Skeletal muscle tissue (tissue), 7 donors: ENCODE measurements around the genes RAB4B and AXL.

GRCh38 chr19:40530042-40530940, 46.4 kb upstream of the SHKBP1 start:
- PRO-cap, 3 experiments, result no peak in any of the 3 experiments
- RAMPAGE, long total RNA, result no peak
- RRBS, 2 experiments, result 6% methylated on average over 12 of the region's 77 CpGs

GRCh38 chr19:40542209-40542620, 34.5 kb upstream of the SHKBP1 start:
- PRO-cap, 3 experiments, result no peak in any of the 3 experiments
- RAMPAGE, long total RNA, result no peak
- RRBS, 2 experiments, result no CpG with 5 or more reads among the region's 6 CpGs

GRCh38 chr19:40549155-40549533, 27.5 kb upstream of the SHKBP1 start:
- PRO-cap, 3 experiments, result no peak in any of the 3 experiments
- RAMPAGE, long total RNA, result no peak
- RRBS, 2 experiments, result no CpG with 5 or more reads among the region's 34 CpGs

DNA sequence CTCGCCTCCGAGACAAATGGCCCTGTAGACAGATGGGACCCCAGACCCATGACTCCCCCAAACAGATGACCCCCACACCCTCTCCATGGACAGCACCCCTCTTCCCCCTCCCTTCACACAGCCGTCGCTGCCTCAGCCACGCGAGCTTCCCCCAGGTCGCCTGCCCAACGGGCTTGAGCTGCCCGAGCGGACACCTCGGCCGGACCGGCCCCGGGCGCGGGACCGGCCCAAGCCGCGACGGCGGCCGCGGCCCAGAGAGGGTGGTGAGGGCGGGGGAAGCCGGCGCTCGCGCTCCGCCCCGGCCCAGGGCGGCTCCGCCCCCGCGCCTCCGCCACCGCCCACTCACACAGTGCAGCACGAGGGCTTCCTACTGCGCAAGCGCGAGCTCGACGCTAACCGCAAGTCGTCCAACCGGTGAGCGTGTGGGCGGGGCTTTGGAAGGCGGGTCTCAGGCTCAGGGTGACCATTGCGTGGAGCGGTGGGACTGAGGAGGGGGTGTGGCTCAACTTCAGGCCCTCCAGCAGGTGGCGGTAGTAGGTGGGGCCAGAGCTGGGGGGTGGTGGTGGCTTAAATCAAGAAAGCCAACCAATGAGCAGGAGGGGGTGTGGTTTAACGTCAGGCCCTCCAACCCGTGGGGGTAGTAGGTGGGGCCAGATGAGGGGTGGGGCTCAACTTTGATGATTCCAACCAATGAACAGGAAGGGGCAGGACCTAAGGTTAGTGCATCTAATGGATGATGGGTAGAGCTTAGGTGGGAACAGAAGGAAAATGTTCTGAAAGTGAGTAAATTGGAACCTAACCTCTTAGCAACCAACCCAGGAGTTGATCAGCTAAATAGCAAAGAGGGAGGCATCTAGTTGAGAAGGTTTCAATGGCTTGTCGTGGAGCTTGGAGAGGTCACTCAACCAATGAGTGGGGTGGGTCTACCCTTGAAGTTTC, 6.1 kb upstream of the SHKBP1 start:
- PRO-cap, 3 experiments, result peak in 2 of 3 experiments; most common minus-strand start position 212 of the sequence (in 2)
- RAMPAGE, long total RNA, result no peak
- RRBS, 2 experiments, result 2% methylated on average over 22 of the region's 54 CpGs

DNA sequence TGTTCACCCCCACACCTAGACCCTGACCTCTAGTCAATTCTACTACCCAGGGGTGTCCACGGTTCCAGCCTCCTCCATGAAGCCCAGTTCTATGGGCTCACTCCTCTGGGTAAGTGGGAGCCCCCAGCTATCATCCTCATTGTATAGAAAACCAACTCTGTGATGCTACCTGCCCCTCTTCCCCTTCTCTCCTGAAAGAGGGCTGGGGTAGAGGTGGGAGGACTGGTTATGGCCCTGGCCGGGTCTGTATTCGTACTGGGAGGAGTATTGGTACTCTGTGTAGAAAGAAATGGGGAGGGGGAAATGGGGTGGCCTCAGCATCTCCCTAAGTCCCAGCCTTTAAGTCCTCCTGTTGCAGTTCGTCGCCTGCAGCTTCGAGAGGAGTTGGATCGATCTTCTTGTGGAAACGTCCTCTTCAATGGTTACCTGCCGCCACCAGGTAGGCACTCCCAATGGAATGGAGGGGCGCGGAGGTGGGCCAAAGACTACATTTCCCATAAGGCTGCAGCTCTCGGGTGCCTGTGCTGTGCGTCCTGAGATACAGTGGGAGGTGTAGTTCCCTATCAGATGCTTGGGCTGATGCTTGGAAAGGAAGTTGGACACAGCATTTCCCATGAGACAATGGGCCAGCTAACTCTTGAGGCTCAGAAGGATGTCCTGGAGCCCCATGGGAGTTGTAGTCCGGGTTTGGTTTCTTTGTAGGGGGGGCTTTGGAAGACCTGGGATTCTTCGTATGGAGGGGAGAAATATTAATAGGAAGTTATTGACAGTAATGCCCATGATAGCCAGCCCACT, 1.6 kb downstream of the SHKBP1 start:
- PRO-cap, 3 experiments, result no peak in any of the 3 experiments
- RAMPAGE, long total RNA, result no peak
- RRBS, 2 experiments, result no CpG with 5 or more reads among the region's 15 CpGs

- PRO-cap, 3 experiments, result no peak in any of the 3 experiments
- RAMPAGE, long total RNA, result no peak
- RRBS, 2 experiments, result 86% methylated on average over 2 of the region's 17 CpGs; no CpG with 5 or more reads in 1 of the 2 experiments
Observed at GRCh38 chr19:40582608-40583627, 6.2 kb downstream of the SHKBP1 start.

GRCh38 chr19:40592365-40592642, 8.9 kb upstream of the LTBP4 start:
- PRO-cap, 3 experiments, result no peak in any of the 3 experiments
- RAMPAGE, long total RNA, result no peak
- RRBS, 2 experiments, result no CpG with 5 or more reads among the region's 4 CpGs

DNA sequence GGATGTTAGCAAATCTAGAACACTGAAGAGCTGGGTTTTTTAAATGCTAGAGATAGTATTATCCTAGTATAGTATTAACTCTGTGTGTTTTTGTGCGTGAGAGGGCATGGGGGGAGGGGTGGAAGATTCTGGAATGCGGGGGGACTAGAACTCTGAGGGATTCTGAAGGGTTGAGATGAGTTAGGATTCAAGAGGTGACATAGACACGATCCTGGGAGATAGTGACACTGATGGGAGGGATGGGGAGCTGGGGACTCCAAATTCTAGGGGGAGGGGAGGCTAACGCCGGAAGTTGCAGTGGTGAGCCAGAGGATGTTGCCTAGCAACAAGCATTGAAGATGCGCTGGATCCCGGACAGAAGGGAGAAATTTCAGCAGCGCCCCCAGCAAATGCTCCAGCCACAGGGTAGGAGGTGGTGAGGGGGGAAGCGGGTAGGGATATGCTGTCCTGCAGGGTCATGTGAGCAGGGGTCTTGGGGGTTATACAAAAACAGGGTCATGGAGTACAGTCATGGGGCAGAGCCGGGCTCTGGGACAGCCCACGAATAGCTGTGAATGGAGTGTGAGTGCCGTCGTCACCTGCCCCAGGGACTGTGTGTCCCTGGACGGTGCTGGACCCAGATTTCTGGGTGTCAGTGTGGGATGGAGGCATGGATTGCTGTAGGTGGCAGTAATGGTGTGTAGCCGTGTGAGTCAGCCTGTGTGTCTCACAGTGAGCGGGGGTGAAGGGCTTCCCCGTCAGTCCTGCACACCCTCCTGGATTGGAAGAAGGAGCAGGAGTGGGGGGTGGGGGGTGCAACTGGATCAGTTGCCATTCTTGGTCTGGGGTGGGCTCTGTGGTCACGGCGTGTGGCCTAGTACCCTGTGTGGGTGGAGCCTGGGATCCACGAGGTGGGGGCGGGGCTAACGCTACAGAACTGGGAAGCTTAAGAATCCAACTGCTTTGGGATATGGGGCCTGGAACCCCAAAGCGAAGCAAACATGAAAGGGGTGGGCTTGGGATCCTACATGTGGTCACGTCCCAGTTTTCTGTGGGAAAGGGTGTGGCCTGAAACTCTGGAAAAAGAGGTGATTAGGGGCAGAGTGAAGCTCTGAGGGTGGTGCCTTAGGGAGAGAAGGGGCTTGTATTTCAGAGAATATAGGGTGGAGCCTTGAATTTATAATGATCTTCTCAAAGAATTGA, 6.6 kb upstream of the LTBP4 start:
- PRO-cap, 3 experiments, result no peak in any of the 3 experiments
- RAMPAGE, long total RNA, result no peak
- RRBS, 2 experiments, result 15 to 16% methylated on average over 3 of the region's 24 CpGs

GRCh38 chr19:40603023-40603389, 1.8 kb downstream of the LTBP4 start:
- PRO-cap, 3 experiments, result no peak in any of the 3 experiments
- RAMPAGE, long total RNA, result no peak
- RRBS, 2 experiments, result no CpG with 5 or more reads among the region's 3 CpGs

DNA sequence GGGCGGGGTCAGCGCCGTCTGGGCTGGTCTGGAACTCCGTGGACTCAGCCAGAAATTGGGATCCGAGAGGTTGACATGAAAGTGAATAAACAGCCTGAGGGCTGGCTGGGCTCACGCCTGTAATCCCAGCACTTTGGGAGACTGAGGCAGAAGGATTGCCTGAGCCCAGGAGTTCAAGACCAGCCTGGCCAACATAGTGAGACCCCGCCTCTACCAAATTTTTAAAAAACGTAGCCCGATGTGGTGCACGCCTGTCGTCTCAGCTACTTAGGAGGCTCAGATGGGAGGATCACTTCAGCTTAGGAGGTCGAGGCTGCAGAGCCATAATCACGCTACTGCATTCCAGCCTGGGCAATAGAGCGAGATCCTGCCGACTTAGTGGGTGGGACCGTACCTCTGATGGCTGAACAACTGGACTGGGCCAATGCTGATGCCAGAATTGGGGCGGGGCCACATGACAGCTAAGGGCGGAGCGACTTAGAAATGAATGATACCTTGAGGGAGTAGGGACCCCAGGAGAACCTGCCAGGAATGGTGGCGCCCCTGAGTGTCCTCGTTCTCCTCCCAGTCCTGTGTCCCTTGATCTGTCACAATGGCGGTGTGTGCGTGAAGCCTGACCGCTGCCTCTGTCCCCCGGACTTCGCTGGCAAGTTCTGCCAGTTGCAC, 3.4 kb downstream of the LTBP4 start:
- PRO-cap, 3 experiments, result no peak in any of the 3 experiments
- RAMPAGE, long total RNA, result no peak
- RRBS, 2 experiments, result 21% methylated on average over 2 of the region's 26 CpGs

DNA sequence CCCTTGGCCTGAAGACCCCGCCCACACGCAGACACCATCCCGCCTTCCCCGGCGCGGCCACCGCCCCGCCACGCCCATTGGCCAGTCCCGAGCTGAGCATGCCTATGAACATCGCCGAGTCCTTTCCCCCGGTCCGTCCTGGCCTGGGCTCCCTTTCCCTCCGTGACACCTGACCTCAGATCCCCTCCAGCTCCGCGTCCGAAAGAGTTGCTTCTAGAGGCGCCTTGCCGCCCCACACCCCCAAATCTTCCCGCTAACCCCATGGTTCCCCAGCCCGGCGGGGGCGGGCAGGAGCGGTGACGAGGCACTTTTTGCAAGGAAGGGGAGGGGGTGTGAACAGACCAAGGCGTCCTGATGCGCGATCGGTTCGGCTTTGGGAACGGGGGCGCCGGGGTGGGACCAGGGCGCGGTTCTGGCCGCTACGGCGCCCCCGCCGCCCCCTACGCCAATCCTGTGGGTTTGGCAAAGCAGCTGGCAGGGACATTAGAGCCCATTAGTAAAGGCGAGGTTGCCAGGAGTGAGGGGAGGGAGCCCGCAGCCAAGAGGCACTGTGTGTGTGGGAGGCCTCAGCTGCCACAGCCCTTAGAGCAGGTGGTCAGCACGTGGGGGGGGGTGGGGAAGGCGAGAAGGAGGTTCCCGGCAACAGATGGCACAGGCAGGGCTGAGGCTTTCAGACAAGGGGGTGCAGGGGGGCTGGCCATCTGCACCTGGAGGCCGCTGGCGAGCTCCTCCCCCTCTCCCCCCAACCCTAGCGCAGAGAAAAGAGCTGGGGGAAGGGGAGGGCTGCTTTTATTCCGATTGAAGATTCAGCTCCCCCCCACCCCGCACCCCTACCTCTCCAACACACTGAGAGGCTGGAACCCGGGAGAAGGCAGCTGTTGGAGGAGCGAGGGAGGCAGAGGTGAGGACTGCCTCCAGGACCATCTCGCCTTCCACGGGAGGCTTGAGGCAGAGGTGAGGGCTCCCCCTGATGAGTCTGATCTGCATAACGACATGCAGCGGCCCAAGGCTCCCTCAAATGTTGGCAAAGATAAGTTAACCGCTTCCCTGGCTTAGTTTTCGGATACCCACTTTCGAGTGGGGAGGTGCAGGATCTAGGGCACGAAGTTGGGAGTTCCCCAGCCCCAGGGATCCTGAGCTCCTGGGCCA, 681 bp upstream of the NUMBL start:
- PRO-cap, 3 experiments, result peak in 3 of 3 experiments; most common plus-strand start position 336 of the sequence (in 3)
- RAMPAGE, long total RNA, result no peak
- RRBS, 2 experiments, result 2 to 4% methylated on average over 21 to 22 of the region's 62 CpGs

DNA sequence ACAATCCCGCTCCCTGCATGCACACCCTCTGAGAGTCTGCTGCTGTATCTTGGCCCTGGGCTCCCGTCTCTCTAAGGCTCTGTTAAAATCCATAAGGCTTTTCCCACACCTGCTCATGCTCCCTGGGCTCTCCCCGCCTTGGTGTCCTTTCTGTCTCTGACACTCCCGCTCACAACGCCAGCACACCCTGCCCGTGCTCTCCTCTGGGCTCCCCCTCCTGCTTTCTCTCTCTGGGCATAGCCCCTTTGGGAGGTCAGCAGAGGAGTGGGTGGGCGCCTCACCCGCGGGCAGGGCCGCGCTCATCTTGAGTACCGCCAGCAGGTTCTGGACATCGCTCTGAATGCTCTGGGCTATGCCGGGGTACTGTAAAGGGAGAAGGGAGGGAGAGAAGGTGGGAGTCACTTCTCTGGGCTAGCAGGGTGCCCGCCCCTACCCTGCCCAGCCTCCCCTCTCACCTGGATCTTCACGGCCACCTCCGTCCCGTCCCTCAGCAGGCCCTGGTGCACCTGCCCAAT, 12.9 kb upstream of the NUMBL start:
- PRO-cap, 3 experiments, result no peak in any of the 3 experiments
- RAMPAGE, long total RNA, result no peak
- RRBS, 2 experiments, result no CpG with 5 or more reads among the region's 18 CpGs

DNA sequence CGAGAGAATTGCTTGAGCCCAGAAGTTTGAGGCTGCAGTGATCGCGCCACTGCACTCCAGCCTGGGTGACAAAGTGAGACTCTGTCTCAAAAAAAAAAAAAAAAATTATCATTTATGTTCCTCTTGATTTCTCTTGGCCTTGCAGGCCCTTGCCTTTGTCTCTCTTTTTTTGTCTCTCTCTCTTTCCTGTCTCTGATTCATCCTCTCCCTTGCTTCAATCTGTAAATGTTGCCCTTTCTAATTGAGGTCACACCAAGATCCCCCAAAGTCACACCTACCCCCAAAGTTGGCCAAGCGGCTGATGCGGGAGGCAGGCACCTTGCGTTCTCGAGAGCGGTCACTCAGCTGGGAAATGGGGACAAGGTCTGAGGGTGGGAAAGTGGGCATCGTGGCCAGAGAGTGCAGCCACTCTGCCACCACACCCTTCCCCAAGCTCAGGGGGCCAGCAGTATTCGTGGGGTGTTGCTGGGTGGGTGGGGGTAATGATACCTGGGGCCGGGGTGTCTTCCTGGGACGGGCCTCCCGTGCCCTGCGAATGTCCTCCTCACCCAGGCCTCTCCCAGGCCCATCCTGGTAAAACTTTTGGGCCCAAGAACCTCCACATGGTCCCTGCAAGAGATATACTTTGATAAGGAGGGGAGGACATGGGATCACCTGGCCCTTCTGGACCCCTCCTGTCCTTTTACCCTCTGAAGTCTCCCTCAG, 2.7 kb downstream of the COQ8B start:
- PRO-cap, 3 experiments, result no peak in any of the 3 experiments
- RAMPAGE, long total RNA, result no peak
- RRBS, 2 experiments, result no CpG with 5 or more reads among the region's 14 CpGs

DNA sequence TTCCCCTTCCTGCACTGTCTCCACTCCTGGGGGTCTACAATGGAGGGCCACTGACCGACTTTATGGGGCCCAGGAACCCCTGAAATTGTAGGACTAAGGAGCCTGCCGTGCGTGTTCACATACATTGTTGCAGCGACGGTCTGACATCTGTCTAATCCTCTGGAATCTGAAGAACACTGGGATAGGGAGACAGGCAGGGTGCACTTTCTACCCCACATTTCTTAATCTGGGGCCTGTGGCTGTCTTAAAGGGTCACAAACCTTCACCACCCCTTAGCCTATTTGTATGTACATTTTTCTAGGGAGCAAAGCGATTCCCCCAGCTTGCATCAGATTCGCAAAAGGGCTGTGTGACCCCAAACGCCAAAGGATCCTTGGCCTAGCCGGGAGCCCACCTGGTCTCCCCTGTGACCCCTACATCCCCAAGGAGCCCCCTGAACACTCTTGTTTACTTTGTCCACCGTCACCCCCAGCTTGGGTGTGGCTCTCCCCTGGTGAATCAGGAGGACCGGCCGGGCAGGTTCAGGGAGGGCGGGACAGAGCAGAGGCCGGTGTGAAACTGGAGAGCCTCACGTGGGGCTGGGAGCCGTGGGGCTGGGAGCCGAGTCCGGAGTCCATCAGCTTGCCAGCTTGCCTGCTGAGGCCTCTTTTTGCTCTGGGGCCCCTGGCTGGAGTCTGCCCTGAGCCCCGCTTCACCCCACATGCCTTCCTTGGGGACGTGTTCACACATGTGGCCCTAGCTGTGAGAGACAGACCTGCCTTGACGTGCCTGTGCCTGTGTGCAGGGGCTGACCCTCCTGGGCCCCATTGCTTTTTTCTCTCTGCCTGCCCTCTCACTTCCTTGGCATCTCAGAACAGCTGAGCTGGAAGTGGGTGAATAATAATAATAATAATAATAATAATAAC, 1.8 kb downstream of the ITPKC start:
- PRO-cap, 3 experiments, result peak in 3 of 3 experiments; most common plus-strand start position 583 of the sequence (in 3); most common minus-strand start position 502 of the sequence (in 1)
- RAMPAGE, long total RNA, result no peak
- RRBS, 2 experiments, result 2 to 4% methylated on average over 5 to 7 of the region's 21 CpGs

GRCh38 chr19:40719398-40719831, 2.5 kb downstream of the ITPKC start:
- PRO-cap, 3 experiments, result no peak in any of the 3 experiments
- RAMPAGE, long total RNA, result no peak
- RRBS, 2 experiments, result no CpG with 5 or more reads among the region's 7 CpGs

DNA sequence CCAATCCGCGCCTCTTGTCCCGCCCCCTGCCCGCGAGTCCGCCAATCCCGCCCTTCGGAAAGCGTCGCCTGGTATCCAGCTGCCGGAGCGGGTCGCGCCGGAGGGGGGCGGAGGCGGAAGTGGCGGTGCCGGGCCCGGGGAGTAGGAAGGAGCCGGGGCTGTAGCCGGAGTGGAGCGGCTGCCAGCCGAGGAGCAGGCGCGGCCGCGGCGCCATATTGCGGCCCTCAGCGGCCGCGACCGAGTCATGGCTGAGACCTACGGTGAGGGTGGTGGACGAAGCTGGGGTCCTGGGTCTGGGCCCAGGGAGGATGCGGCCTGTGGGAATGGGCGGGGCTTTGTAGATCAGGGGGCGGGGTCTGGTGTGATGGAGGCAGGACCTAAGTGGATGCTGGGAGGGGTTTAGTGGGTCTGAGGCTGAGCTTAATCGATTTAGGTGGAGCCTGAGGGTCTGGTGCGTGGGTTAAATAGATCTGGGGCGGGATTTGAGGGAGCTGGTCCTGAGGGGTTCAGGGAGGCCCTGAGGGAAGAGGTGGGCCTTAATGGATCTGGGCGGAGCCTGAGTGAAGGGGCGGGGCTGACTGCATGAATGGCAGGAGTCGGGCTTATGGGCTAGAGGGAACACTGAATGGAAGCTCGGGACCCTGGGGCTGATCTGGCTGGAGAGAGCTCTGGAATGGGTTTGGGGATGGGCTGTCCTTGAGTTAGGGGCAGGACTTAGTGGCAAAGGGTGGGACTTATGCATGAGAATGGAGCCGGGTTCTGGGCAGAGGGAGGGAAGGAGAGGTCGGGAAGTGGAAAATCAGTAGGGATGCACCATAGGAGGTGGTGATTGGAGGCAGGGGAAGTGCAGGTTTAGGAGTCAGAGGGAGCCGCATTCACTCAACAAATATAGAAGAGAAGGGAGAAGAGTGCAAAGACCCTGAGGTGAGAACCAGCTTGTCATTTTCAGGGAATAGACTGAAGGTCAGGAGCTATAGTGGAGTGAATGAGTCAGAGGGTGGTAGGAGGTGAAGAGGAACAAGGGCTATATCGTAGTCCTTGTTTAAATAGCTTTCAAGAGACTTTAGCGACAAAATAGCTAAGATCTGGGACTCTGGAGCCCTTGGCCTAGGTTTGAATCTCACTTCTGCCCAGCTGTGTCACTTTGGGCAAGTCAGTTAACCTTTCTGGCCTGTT, at the start of gene RAB4B:
RAB4B (plus strand) TSS at position 116 of the 1,176 bp plus-strand sequence.
- PRO-cap, 3 experiments, result peak in 3 of 3 experiments; most common plus-strand start position 119 of the sequence (in 2)
- RAMPAGE, long total RNA, result start-site peak on the plus strand centred at position 148 of the sequence, 96 bp wide, 23 and 12 reads in 2 replicates
- RRBS, 2 experiments, result no CpG with 5 or more reads among the region's 51 CpGs

DNA sequence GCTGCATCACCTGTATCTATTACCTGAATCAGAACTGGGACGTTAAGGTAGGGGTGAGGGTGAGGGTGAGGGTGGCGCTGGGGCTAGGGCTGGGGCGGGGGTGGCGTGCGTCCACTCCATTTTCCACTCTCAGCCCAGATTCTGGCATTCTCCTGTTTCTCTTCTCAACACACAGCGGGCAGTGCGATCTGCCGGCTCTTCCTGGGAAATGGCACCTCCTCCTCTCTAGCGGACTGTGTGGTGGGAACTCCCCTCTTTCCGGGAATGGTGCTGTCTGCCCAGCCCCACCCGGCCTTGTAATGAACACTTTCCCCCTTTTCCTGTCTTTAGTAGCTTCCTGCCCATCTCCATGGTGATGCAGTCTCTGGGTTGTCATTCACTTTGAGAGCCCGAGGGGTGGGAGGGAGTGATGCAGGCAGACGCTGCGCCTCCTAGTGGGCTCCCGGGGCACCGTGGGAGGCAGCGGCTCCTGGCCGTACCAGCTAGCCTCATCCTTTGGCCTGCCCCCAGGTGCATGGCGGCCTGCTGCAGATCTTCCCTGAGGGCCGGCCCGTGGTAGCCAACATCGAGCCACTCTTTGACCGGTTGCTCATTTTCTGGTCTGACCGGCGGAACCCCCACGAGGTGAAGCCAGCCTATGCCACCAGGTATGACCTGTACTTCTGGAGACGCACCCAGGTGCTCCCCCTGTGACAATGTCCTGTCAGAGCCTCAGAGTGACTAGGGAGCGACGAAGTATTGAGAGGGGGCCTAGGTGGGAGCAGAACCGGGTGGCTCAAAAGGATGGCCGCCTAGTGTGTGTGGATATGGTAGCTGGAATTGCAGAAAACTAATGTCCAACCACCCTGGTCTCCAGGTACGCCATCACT, 7.9 kb downstream of the EGLN2 start:
- PRO-cap, 3 experiments, result peak in 3 of 3 experiments; most common plus-strand start position 387 of the sequence (in 1); most common minus-strand start position 209 of the sequence (in 3)
- RAMPAGE, long total RNA, result no peak
- RRBS, 2 experiments, result 11 to 17% methylated on average over 9 to 12 of the region's 32 CpGs

DNA sequence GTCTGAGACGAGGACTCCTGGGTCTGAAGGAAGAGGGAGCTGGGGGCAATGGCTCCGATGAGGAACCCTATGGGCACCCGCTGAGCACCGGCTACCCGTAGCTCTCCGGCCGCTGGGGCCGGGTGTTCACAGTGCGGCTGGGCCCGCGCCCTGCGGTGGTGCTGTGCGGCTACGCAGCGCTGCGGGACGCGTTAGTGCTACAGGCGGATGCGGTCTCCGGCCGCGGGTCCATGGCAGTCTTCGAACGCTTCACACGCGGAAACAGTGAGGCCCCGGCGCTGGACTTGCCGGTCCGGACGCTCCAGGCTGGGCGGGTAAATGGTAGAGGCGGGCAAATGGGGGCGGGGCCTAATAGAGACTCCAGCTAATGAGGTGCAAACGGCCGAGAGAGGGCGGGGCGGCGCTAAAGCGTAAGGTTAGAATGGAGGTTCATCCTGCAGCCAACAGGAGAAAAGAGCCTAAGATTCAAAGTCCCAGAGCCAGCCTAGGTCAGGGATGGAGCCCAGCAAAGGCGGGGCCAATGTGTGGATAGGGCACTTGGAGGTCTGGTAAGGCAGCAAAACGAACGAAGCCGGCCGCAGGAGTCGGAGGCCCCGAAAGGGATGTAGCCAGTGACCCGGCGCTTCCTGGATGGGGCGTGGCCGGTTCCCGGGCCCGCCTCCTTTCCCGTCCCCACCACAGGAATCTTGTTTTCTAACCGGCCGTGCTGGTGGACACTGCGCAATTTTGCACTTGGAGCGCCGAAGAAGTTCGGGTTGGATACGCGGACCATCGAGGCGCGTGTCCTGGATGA, 21.3 kb downstream of the CYP2F1 start:
- PRO-cap, 3 experiments, result peak in 1 of 3 experiments; most common plus-strand start position 731 of the sequence (in 1); most common minus-strand start position 604 of the sequence (in 1)
- RAMPAGE, long total RNA, result no peak
- RRBS, 2 experiments, result 3% methylated on average over 9 of the region's 66 CpGs

GRCh38 chr19:41167145-41167456, 25.9 kb upstream of the CYP2S1 start:
- PRO-cap, 3 experiments, result no peak in any of the 3 experiments
- RAMPAGE, long total RNA, result no peak
- RRBS, 2 experiments, result no CpG with 5 or more reads among the region's 4 CpGs

DNA sequence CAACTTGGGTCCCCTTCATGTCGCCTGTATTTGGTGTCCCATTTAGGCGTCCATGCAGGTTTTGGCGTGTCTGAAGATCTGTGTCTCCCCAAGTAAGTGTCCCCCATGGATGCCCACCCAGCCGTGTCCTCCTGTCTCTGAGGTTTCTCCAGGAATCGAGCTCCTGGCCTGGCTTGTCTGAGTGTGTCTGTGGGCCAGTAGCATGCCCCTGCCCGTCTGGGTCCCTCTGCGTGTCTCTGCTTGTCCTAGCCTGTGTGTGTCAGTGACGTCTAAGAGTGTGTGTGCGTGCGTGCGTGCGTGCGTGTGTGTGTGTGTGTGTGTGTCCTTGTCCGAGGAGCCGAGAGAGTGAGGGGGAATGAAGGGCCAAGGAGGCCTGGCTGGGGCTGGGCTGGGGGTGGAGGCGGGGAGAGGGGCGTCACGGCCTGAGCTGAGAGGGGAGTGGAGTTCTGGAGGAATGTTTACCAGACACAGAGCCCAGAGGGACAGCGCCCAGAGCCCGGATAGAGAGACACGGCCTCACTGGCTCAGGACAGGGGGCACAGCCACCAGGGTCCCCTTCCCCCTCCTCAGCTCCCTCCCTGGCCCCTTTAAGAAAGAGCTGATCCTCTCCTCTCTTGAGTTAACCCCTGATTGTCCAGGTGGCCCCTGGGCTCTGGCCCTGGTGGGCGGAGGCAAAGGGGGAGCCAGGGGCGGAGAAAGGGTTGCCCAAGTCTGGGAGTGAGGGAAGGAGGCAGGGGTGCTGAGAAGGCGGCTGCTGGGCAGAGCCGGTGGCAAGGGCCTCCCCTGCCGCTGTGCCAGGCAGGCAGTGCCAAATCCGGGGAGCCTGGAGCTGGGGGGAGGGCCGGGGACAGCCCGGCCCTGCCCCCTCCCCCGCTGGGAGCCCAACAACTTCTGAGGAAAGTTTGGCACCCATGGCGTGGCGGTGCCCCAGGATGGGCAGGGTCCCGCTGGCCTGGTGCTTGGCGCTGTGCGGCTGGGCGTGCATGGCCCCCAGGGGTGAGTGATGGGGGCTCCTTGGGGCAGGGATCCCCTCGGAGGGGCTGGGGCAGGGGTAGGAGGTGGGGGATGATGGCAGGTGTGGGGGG, at the start of gene AXL:
AXL (plus strand) TSS at position 742 of the 1,085 bp plus-strand sequence.
- PRO-cap, 3 experiments, result peak in 3 of 3 experiments; most common plus-strand start position 470 of the sequence (in 2); most common minus-strand start position 218 of the sequence (in 3)
- RAMPAGE, long total RNA, result no peak
- RRBS, 2 experiments, result 4 to 5% methylated on average over 3 of the region's 37 CpGs